Right cardiac atrium (tissue), 1 donor: ENCODE measurements around the gene DOCK2.

GRCh38 chr5:168844464-168844968 is 265.3 kb upstream of the PANK3 start:
- PRO-cap = bidirectional peak, plus-strand start at chr5:168844839, minus-strand start at chr5:168844833

- PRO-cap = no peak
These were observed 287.1 kb downstream of the SLIT3 start for GRCh38 chr5:169013779-169014332.

- PRO-cap = no peak
These were observed 280.9 kb downstream of the SLIT3 start for GRCh38 chr5:169020031-169020449.

DNA sequence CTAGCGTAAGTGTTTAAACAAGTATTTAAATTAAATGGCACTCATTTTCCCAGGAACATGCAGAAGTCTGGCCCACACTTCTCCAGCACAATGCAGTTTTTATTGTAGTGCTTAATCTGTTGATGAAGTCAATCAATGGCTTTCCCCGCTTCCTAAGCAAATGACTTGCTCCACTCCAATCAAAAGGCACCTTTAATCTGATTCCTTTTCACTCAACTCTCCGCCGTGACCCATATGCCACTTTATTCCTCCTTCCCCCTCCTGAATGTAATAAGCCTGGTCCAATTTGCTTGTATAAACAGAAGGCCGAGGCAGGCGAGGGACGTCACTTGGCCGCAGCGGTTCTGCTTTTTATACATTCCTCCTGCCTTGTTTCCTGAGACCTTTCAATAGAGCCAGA is 273.6 kb downstream of the SLIT3 start:
- PRO-cap = no peak

DNA sequence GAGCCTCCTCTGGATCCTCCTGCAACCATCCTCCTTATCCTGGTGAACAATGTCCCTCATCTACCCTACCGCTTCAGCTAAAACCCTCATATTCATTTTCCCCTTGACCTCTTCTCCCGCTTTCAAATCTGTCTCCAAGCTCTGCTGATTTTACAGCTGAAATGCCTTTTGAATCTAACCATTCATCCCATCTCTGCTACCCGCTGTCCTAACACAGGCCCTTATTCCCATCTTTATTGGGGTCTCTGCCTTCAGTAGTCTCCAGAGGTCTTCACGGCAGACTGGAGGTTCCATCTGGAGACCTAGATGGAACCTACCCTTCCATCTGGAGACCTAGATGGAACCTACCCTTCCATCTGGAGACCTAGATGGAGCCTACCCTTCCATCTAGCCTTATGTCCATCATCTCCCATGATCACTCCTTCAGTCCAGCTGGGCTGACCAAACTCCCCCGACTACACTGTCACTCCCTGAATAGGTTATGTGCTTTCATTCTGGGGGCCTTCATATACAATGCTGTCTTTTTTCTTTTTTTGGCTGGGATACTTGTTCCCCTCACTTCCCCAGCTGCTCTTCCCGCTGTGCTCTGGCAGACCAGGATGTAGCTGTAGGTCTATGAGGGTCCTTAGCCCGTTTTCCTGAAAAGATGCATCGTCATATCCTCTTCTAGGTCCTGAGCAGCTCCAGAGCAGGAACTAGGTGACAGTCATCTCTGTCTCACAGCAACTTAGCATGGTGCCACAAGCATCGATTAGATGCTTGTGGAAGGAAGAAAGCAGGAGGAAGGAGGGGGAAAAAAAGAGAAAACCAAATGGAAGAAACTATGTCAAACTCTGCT is 253.5 kb downstream of the SLIT3 start:
- PRO-cap = no peak

- PRO-cap = no peak
These were observed 9.6 kb downstream of the SPDL1 start for GRCh38 chr5:169593050-169593685.

GRCh38 chr5:169636691-169637594 is at the start of gene DOCK2:
DOCK2 (plus strand) TSS chr5:169637275.
- PRO-cap = no peak

- PRO-cap = no peak
These were observed 90.5 kb downstream of the DOCK2 start for GRCh38 chr5:169727475-169728152.

DNA sequence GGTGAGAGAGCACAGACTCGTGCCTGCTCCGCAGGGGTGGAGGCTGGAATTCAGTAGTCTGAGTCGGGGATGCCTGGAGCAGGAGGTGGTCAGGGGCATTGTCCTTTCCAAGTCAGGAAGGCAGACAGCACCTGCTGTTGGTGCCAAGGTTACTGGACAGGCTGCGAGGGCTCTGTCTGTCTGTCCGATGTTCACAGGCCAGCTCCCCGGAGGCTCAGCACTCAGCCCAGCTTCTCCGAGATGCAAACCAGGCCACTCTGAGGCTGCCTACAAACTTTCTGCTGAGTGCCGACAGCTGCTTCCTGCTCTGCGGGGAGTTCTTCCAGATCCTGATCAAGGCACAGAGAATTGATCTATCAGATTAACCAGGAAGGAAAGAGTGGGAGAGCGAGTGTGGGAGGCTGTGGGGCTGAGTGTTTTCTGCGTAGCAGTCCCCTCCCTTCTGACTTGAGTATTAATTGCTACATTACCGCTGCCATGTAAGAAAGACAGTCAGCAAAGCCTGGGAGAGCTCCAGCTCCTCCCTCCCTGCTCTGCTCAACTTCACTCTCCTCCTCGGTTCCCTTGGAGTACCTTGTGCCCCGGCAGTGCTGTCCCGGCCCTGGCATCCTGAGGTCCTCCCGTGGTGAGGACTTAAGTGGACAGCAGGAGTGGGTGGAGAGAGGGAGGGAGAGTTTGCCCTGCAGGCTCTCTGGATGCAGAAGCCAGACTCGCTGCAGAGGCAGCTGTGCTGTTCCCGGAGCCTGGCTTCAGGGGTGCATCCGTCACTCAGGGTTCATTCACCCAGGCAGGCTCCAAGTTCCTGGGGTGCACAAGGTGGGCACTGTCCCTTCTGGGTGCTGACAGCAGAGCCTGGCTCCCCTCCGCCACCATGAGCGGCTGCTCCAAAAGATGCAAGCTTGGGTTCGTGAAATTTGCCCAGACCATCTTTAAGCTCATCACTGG is 35.9 kb downstream of the KCNMB1 start:
- PRO-cap = no peak

GRCh38 chr5:170385985-170386554 is 3.1 kb downstream of the KCNMB1 start:
- PRO-cap = no peak

DNA sequence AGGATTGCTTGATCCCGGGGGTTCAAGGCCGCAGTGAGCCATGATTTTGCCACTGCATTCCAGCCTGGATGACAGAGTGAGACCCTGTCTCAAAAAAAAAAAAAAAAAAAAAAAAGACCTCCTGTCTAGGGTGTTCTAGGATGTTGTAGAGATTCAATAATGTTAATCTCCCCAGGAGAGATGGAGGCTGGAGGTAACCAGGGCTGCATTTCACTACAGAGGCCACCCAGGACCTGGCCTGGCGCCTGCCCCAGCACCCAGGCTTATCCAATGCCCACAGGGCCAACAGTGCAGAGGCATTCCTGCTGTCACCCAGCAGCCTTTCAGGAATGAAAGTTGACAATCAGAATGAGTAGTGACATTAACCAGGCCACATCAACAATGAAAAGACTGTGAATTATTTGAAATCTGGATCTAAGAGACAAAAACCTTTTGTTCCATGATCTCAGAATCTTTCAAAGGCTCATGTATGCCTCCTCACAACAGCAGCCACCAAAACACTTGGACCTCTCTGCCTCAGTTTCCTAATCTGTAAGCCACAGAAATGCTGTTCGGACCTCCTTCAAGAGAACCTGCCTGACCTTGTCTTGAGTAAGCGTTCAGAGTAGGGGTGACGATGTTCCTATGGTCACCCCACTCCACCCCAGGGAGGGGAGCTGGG is 36.1 kb upstream of the GABRP start:
- PRO-cap = no peak

- PRO-cap = unidirectional peak, plus-strand start at chr5:170756239
These were observed 27.6 kb upstream of the GABRP start for GRCh38 chr5:170755630-170756618.

DNA sequence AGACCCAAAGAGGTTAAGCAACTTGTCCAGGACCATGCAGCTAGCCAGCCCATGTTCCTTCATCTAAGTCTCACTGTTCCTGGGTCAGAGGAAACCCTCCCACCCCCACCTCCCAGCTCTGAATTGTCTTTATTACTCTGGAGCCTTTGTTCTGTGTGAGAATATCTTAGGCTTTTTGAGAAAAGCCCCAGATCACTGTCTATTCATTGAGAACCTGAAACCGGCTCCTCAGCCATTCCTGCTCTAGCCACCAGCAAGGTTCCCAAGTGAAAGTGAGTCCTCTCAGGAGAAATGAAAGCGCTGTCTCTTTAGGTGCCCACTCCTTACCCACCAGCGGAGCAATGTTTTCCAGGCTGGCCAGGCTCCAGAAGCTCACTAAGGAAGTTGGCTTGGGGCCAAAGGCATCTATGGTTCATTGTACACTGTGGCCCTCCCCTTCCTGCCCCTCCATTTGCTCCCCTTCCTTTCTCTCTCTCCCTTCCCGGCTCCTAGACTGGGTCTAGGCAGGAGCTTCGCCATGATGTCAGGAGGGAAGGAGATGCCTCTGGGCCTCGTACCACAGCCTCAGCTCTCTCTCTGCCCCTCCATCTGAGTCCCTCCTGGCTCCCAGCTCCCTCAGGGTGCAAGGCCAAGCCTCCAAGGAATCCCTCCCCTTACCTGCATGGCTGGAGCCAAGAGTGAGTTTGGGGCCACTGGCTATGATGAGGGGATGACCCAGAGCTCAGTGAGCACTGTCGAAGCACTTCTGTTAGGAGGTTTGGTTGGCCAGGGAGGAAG is 1.1 kb upstream of the GABRP start:
- PRO-cap = no peak

GRCh38 chr5:171089812-171090070 is 219.3 kb upstream of the TLX3 start:
- PRO-cap = no peak

DNA sequence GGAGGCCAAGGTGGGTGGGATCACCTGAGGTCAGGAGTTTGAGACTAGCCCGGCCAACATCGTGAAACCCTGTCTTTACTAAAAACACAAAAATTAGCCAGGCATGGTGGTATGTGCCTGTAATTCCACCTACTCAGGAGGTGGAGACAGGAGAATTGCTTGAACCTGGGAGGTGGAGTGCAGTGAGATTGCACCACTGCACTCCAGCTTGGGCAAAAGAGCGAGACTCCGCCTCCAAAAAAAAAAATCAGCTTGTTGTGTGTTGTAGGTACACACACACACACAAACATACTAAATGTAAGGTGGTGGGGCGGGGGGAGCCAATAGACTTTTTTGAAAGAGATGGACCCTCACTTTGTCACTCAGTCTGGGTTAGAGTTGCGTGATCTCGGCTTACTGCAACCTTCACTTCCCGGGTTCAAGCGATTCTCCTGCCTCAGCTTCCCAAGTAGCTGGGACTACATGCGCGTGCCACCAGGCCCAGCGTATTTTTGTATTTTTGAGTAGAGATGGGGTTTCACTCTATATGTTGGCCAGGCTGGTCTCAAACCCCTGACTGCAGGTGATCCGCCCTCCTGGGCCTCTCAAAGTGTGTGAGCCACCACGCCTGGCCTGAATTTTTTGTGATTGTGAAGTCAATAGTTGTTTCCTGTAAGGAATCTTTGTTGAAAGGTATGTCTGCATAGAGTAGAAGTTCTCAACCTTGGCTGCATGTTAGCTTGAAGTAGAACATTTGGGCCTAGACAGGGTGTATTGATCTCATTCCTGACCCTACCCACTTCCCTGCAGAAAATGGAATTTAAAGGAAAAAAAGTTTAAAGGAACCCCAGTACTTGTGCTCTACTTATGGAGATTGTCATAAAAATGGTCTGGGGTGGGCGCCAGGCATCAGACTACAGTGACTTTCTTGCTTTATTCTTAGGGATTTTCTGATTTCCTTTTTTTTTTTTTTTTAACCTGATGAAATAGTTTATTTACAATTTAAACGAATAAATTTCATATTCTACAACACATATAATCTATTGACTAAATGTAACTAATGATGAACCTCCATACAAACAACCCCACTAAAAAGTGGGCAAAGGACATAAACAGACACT is 13.8 kb downstream of the NPM1 start:
- PRO-cap = no peak

DNA sequence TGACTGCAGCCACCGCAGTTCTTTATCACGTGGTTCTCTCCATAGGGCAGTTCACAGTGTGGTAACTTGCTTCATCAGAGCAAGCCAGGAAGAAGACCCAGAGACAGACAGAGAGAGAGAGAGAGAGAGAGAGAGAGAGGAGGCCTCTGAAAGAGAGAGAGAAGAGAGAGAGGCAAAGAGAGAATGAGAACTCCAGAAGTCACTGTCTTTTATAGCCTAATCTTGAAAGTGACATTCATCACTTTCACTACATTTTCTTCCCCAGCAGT is 109.2 kb upstream of the SMIM23 start:
- PRO-cap = no peak

DNA sequence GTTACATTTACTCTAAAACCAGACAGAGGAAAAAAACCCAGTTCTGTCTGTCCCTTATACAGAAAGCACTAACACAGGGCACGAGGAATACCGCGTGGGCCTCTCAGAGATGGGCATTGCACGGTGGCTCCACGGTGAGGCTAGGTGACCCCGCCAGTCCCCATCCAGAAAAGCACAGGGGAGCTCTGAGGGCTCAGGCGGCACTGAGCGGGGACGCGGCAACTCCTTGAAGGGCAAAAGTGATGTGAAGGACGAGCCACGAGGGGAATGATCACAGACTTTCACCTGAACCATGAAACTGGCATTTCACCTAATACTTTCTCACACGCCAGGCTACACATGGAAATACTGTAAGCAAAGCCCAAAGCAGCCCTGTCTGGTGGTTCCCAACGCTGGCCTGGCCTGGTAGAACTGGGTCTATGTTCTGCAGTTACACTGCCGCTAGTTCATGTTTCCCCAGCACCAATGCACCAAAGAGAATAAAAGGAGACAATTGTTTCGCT is 35.8 kb upstream of the FBXW11 start:
- PRO-cap = no peak

- PRO-cap = no peak
These were observed 76.8 kb downstream of the STK10 start for GRCh38 chr5:172111045-172111771.

- PRO-cap = unidirectional peak, minus-strand start at chr5:172144344
These were observed 43.8 kb downstream of the STK10 start for GRCh38 chr5:172144022-172144923.

GRCh38 chr5:172147576-172148374 is 40.2 kb downstream of the STK10 start:
- PRO-cap = no peak